SJCRH30 (cell line): ENCODE data around the genes FZD4, TRIM49, UBTFL1, DEUP1, SMCO4 and TAF1D.

GRCh38 chr11:86916098-86916777, 39.0 kb downstream of the FZD4 start:
- RAMPAGE, long total RNA = no peak

GRCh38 chr11:86919606-86920079, 35.6 kb downstream of the FZD4 start:
- RAMPAGE, long total RNA = no peak

- RAMPAGE, long total RNA = no peak
Observed at GRCh38 chr11:86954385-86955463, at the start of gene FZD4. FZD4 (minus strand) TSS chr11:86955395.

DNA sequence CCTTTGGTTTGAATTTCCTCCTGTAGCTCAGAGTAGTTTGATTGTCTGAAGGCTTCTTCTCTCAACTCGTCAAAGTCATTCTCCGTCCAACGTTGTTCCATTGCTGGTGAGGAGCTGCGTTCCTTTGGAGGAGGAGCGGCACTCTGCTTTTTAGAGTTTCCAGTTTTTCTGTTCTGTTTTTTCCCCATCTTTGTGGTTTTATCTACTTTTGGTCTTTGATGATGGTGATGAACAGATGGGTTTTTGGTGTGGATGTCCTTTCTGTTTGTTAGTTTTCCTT, 209.0 kb downstream of the TMEM135 start:
- RAMPAGE, long total RNA = no peak

GRCh38 chr11:87302838-87303180, 265.1 kb downstream of the TMEM135 start:
- RAMPAGE, long total RNA = no peak

DNA sequence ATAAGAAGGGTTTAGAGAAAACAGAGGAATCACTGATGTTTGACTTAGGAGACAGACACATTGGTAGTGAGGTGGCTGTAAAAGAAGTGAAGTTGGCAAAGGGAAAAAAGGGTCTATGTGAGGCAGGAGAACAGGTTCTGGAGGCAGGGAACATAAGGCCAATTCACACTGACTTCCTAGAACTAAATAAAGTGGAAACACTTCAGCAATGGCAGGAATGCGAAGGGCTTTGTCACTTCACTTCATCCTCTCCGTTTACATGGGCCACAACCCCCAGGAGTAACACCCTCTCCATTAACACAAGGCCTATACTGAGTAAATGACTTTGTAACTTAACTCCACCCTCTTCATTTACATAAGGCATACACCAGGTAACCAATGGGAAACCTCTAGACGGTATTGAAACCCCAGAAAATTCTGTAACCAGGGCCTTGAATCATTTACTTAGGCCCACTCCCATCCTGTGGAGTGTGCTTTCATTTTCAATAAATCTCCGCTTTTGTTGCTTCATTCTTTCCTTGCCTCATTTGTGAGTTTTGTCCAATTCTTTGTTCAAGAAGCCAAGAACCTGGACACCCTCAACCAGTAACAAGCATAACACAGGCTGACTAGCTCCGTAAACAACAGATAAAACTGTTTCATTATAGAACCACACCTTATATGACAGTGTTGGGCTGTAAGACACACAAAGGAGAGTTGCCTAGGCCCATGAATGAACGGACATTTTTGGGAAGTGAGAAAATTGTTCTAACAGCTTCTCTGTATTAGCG, 36.4 kb downstream of the CTSC start:
- RAMPAGE, long total RNA = no peak

DNA sequence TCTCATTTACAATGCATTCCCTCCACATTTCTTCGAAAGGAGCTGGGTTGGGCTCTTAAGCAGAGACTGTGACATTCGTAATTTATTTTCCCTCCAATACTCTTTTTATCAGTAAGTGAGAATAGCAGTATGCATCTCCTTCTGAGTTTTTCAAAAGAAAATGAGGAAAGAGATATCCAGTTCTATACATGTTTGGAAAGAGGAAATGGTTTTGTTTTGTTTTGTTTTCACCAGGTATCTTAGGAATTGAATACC, 74.1 kb downstream of the NOX4 start:
- RAMPAGE, long total RNA = no peak

DNA sequence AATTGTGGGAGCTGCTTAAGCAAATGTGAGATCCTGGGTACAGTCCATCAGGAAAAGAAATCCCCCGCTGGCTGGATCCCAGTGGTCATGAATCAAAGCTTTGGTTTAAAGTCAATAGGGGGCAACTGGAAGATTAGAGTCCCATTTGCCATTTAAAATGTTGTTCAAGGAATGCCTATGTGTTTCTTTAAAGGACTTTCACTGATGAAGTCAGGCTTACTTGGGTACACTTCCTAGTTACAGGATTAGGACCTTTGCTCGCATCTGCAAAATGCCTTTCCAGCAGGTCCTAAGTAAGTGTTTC, at the start of gene TRIM49:
TRIM49 (minus strand) TSS at position 137 of the 304 bp plus-strand sequence.
- RAMPAGE, long total RNA = no peak

GRCh38 chr11:90052396-90052807, 21.5 kb downstream of the TRIM49C start:
- RAMPAGE, long total RNA = no peak

DNA sequence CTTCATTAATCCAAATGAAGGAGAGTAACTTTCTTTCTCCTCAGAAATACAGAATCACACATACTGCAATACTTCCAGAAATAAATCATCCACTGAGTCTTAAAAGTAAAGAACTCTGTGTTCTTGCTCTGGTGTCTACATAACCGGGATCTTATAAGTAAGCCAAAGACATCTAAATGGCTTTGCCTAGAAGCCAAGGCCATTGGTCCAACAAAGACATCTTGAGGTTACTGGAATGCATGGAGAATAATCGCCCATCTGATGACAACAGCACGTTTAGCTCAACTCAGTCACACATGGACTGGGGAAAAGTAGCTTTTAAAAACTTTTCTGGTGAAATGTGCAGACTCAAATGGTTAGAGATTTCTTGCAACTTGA, at the start of gene UBTFL1:
UBTFL1 (plus strand) TSS at position 177 of the 378 bp plus-strand sequence.
- RAMPAGE, long total RNA = no peak

DNA sequence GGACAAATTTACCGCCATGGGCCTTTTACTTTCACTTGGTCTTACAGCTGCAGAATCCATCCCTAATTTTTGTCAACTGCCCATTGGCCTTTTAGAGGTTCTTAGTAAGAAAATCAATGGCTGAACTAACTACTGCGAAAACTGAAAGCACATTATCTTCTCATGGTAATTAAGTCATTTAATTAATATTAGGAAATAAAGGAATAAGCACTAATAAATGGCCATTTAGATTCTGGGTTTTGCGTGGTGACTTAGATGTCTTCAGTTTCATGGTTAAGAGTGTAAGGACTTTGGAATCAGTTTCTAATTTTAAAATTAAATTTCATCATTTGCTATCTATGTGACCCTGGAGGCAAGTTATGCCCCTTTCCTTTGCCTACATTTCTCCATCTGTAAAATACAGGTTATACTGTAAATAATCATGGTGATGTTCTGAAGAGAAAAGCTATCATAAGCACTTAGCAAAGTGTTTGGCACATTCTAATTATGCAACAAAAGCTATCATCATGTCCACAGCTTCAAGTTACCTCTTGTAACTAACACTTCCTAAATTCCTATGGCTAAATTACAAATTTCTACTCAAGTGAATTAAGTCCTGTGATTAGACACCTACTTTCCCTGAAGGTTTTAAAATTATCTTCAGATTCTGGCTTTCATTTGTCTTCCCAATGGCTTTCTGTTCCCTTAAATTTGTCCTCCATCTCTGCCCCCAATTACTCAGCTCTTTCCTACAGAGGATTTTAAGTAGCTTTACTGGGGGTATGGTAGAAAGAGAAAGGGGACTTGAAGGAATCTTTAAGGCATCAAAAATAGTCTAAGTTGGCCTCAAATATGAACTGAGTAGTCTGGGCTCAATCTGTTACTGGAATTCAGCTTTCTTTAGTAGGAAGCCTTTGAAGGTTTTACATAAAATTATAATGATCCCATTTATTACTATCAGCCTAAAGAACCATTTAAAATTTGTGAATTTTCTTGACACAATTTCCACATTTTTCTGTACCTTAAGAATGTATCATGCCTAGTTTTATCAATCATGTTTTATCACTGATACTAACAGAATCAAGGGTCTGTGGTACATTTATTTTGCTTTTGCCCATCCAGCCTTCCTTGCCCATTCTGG, 26.3 kb downstream of the CHORDC1 start:
- RAMPAGE, long total RNA = no peak

DNA sequence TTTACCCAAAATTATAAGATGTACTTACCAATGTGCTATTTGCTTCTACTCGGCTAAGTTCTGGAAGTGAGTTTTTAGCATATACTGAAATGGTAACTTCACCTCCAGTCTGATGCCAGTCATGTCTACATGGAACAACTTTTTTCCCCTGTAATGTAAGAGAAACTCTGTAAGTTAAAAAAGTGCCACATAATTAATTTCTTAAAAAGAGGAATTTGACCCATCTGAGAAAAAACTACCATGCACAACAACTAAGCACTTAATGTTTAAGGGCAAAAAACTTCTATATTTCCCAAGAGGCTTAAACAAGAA, 19.6 kb downstream of the CHORDC1 start:
- RAMPAGE, long total RNA = no peak

GRCh38 chr11:92915445-92916005, 53.9 kb upstream of the MTNR1B start:
- RAMPAGE, long total RNA = no peak

- RAMPAGE, long total RNA = no peak
Observed at GRCh38 chr11:93330242-93331092, at the start of gene DEUP1. DEUP1 (plus strand) TSS chr11:93330742.

GRCh38 chr11:93543208-93543771, at the start of gene SMCO4:
SMCO4 (minus strand) TSS chr11:93543391.
- RAMPAGE, long total RNA = no peak

DNA sequence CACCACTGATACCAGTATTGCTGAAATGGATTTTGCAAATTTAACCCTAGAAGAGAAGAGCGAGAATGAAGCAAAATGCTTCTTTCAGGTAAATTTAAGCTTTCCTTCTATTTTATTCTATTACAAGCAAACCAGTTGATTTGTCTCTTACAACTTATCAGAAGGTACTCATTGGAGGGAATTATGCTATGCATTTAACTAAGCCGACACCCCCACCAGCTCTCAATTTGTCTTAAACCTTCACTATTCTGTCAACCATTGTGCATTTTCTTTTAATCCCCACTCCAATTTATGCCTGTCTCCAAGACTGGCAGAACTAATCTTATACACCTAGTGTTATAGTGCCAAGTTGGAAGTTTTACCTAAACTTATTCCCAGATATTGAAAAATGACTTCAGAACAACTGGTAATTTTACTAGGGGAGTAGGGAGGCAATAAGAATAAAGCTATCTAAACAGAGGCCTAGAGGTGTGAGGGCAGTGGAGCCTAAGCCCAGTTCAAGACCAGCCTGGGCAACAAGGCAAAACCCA, 12.5 kb downstream of the TAF1D start:
- RAMPAGE, long total RNA = no peak

DNA sequence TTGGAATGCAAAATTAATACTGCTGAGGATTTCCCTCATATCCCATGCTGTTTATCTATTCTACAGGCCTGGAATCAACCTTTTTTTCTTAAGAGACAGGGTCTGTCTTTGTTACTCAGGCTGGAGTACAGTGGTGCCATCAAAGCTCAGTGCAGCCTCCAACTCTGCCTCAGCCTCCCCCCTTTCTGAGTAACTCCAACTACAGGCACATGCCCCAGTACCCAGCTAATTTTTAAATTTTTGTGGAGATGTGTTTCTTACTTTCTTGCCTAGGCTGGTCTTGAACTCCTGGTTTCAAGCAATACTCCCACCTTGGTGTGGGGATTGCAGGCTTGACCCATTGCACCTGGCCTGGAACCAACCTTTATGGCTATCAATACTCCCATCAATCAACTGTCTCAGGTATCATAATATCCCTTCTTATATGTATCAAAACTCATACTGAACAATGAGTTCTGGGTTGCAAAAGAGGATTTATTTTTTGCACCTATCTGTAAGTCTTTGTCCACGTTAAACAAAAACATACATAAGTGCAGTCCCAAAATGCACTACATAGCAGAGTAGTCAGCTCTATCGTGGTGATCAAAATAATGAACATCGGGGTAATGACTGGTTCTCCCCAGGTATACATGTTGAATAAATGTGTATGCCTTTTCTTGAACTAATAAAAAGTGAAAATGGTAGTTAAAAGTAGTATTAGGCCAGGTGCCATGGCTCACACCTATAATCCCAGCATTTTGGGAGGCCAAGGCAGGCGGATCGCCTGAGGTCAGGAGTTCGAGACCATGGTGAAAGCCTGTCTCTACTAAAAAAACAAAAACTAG, 6.4 kb downstream of the TAF1D start:
- RAMPAGE, long total RNA = no peak

DNA sequence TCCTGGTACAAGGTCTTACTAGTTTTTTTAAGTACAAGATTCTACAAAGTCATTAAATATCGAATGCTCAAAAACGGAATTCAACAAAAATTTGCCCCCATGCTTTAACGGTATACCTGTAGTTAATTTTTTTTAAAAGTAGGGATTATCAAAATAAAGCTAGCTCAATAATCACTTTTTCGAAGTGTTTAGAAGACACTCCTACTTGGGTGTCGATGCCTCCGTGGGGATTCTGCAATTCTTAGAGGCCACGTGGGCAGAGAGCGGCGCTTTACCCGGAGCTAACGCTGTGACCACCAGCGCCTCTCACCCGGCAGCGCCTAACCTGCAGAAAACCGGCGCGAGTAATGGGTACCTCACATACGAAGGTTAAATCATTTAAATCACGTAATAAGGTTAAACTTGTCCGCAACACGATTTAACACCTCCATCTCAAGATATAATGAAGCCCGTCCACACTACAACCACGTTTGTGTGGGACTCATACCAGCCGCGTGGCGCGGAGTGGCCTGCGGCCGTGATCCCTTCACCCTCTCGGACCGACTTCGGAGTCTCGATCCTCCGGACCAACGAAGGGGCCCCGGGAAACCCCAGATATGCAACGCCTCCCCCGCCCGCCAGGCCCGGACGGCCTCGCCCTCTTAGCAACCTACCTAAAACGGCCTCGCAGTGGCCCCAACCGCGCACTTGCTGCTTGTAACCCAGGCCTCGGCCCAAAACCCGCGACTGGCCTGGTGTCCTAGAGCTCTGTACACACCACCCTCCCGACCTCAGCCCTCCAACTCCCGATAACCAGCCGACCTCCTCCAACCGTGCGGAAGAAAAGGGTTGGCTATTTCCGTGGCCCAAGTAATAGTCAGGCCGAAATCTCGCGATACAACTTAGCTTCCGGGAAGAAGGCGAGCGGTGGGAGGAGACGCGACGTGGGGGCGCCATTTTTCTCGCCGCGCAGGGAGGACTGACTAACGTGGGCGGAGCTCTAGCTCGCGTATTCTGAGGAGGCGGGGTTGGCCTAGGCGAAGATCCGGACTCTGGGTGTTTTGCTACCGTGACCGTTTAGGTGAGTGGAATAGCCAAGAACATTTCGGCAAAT, at the start of gene TAF1D:
TAF1D (minus strand) TSS at position 827 of the 1,093 bp plus-strand sequence.
- RAMPAGE, long total RNA = start-site peak on the minus strand centred at position 772 of the sequence, 114 bp wide, 27 and 22 reads in 2 replicates; start-site peak on the plus strand centred at position 985 of the sequence, 69 bp wide, 176 and 39 reads in 2 replicates

DNA sequence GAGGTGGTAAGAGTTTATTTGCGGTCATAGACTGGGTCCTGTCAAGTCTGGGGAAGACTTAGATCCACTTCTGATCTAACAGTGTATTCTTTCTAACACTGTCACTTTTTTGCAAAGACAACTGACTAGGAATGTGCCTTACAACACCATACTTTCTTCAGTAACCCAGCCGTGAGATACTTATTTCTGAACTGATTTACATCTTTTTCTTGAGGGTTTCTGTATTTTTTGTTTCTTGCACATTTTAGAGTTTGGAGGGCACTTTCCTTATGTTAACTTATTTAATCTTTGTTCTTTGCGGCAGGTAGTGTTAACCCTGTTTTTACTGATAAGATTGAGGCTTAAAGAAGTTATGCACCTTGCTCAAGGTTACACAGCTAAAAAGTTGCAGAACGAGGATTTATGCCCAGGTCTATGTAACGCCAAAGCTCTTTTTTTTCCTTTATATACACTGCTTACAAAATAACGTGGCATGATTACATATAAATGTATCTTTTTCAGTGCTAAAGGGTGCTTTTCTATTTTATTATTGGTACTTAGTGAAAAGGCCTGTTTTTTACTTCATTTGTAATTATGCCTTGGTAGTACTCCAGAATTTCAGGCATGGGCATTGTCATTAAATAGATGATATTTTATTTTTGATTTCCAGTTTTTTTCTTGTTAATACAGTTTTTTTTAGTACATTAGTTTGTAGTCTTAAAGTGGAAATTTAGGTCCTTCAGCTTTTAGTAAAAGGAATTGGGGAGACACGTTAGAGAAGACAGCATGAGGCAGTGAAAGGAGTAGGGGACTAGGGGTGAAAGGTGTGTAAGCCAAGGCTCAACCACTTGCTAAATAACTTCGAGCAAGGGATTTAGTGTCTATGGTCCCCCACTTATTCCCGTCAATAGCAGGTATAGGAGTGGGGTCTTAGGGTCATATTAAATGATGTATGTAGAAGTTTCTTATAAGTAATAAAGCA, 14.0 kb downstream of the MED17 start:
- RAMPAGE, long total RNA = no peak

- RAMPAGE, long total RNA = no peak
Observed at GRCh38 chr11:93817106-93817532, 33.0 kb downstream of the MED17 start.